Hair follicular keratinocyte (primary cell): Measurements from ENCODE around the genes DNAJA4, SKIC8 and CHRNA5.

GRCh38 chr15:77527056-77527790 lies 105.5 kb downstream of the LINGO1 start:
- RAMPAGE, long total RNA: no peak

DNA sequence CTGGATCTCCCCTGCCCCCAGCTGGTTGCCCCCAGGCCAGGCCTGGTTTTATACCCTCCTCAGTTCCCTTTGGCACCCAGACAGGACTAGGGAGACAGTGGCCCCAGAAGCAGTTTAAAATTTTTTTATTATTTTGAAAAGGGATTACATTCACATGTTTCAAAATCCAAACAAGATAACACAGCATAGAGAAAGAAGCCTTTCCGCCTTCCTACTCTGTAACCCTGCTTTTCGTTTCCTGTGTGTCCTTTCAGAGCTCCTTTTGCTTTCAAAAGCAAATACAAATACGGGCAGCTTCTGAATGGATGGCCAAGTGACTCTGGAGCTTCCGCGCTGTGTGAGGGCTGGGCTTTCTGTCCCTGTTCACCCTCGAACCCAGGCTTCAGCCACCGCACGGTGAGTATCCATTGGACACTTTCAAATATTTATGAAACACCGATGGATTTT lies 63.9 kb downstream of the LINGO1 start:
- RAMPAGE, long total RNA: no peak

DNA sequence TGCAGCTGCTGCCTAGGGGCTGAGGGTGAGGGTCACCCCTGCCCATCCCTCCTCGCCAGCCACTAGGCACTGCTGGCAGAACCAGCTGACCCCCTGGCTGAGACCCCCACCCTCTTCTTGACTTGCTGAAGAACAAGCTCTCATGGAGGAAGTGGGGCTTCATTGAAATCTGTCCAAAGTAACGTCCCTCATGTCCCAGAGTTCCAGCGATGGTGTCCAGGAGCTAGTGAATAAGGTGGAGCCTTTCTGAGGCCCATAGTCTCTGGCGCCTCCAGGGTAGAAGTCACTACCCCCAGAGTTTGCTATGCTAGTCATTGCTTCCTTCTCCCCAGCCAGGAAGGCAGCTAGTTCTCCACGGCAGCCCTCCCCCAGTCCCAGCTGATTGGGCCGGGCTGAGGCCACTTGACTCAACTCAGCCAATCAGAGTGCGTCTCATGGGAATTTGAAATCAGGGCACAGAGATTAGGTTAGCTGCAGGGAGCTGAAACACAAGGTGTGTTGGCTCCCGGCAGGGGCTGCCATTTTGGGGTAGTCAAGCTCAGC lies 33.0 kb downstream of the LINGO1 start:
- RAMPAGE, long total RNA: no peak

DNA sequence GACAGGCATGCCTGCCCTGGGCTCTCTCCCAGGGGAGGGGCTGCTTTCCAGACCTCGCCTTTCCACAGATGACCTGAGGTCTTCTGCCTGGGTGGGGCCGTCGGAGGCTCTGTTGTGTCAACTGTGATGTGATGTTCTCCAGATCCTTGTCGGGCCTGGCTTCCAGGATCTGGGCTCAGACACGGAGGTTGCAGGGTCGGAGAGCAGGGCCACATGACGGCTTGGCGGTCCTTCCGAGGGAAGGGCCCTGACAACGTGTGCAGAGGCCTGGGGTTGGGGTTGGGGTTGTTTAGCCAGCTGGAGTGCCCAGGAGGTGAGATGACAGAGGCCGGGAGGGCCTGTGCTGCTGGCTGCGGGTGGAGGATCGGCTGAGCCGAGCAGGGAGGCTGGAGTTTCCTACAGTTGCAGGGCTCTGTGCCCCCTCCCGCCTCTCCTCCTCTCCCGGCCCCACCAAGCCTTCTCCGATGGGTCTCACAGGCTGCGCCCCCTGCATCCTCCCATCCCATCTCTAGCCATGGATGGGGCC lies 101.9 kb downstream of the TBC1D2B start:
- RAMPAGE, long total RNA: no peak

DNA sequence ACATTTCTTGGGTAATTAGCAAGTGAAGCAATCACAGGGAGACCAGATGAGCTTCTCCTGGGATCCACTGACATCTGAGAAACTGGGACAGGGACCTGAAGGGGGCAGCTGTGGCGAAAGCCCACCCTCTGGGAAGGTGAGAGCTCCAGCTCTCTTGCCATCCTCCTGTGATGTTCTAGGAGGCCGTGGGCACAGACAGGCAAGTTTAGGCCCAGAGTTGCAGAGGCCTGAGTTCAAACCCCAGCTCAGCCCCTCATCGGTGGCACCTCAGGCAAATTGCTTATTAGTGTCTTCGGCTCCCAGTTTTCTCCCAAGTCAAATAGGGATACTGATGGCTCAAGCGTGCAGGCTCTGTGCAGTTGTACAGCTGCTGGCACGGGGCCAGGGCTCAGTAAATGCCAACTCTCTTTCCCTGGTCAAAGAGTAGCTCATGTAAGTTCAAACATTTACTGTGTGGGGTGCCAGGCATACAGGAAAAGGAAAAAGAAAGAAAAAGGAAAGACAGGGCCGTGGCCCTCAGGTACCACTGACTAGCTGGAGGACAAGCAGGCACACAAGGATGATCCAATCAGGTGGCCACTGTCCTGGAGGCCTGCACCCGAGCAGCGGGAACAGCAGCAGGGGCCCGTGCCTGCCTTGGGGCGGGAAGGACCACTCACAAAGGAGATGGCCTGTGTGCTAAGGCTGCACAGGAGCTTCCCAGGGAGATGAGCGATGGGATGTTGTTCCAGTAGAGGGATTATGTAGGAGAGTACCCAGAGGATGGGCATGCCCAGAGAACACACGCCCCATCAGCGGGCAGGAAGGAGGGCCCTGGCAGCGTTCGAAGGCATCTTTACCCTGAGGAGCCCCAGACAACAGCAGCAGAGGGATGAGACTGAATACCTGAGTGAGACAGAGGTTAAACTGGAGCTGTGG lies 70.9 kb downstream of the TBC1D2B start:
- RAMPAGE, long total RNA: no peak

DNA sequence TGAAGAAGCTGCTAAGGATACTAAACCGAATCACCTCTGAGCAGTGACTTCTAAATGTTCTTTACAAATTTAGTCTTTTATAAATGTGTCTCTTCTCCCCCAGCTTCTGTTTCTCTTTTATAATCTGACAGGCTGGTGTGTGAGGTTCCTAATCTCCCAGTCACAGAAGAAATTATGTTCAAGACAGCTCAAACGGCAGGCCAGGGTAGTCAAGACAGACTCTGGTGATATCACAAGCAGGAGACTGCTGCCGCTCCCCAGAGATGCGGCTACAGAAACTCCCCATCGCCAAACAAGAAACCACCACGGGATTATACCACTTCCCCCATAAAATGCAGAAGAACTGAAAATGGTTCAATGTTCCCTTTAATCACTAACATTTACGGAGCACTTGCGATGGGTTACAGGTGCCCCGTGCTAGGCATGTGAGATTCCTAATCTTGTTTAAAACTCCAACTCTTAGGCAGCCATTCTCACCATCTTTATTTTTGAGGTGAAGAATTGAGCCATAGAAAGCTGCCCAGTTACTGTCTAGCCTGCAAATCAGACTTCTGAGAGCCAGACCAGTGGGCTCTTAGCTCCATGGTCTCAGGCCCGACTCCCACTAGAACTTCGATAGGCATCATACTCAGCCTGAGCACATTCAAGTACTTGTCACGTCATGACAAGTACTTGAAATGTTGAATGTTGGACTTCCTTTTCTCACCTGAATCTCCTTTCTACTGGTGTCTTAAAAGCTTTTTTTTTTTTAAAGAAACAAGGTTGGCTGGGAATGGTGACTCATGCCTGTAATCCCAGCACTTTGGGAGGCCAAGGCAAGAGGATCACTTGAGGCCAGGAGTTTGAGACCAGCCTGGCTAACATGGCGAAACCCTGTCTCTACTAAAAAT lies 58.4 kb downstream of the TBC1D2B start:
- RAMPAGE, long total RNA: no peak

DNA sequence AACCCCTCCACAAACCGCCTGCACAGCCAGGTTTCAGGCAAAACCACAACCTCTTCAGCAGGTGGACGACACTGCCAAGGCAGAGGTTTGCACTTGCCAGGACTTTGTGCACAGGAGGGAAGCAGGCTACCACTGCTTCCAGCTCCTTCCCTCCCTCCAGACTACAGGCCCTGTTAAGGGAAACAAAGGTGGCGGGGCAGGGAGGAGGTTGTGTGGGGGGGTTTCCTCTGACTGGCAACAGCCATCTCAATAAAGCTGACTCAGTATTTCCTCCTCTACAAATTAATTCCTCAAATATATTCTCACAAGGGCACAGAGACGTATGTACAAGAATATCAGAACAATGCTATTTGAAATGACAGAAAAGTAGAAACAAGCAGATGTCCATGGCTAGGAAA lies 42.1 kb downstream of the TBC1D2B start:
- RAMPAGE, long total RNA: no peak

- RAMPAGE, long total RNA: no peak
These were observed 25.1 kb downstream of the ACSBG1 start for GRCh38 chr15:78209157-78209777.

- RAMPAGE, long total RNA: no peak
These were observed at the start of gene DNAJA4 for GRCh38 chr15:78263983-78264969. DNAJA4 (plus strand) TSS chr15:78264562.

GRCh38 chr15:78298838-78300103 lies at the start of gene SKIC8:
SKIC8 (minus strand) TSS chr15:78299609.
- RAMPAGE, long total RNA: start-site peak on the minus strand at chr15:78299580-78299603, 154 and 117 reads in 2 replicates

DNA sequence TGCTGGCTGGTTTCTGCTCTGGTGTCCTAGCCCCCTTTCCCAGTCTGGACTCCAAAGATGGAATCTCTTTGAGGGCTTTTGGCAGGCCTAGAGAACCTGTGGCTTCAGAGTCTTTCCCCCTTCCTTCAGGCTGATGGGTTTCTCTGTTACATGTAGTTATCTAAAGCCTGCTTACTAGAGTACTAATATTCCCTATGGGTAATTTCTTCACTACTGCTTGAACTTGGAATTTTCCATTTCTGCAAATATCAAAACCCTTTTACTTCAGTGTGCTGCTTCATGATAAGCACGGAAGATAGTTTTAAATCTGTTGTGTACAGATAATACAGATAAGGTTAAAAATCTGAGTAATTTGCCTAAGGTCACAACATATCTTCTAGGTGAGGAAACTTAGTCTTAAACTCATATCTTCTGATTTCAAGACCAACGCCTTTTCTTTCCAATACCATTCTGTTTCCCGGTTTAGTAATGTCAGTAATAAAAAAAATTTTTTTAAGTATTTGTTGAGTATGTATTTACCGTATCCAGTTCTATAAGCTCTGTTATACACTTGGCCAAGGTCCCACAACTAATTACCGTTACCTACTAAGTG lies 10.8 kb downstream of the IREB2 start:
- RAMPAGE, long total RNA: no peak

DNA sequence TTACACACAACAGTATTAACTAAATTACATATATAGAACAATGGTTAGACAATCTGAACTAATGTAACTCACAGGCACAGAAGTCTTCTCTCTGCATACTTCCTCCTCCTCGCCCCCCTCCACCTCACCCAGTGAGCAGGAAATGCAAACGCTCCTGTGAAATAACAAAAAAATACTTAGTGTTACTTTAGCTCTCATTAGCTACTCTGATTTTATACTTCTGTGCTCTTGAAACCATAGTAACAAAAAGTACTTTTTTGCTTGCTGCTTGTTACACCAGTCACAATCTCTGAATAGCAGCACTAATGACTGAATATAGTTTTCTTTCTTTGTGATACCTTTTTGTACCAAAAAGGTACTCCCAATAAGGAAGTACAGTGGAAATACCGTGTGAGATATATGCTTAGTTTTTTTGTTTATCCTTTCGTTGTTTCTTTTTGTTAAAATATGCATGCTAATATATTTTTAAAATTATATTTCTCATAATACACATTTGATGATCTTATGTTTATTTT lies 23.6 kb downstream of the IREB2 start:
- RAMPAGE, long total RNA: no peak

GRCh38 chr15:78497998-78498437 lies 9.4 kb upstream of the HYKK start:
- RAMPAGE, long total RNA: no peak

- RAMPAGE, long total RNA: no peak
These were observed at the start of gene CHRNA5 for GRCh38 chr15:78565079-78565982. CHRNA5 (plus strand) TSS chr15:78565520.

DNA sequence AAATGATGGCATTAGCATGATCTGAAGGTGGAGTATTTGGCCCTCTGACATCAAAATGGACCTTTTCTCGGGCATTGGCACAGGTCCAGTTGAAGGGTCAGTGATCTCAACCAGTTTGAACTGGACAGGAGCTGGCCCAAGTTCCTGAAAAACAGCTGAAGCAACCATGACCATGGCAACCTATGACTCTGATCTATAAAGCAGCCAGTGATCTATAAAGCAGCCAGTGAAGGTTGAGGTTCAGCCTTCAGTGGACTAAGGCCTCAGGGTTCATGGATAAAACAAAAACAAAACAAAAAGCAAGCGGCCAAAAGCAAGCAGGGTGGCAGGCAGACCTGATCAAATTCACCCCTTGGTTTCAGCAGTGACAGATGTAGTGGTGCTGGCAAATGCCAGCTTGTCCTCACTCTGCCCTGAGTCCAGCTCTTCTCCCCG lies 10.0 kb upstream of the CHRNB4 start:
- RAMPAGE, long total RNA: no peak

- RAMPAGE, long total RNA: no peak
These were observed 60.3 kb downstream of the ADAMTS7 start for GRCh38 chr15:78750842-78751476.

- RAMPAGE, long total RNA: no peak
These were observed 647 bp upstream of the MORF4L1 start for GRCh38 chr15:78872087-78872399.

DNA sequence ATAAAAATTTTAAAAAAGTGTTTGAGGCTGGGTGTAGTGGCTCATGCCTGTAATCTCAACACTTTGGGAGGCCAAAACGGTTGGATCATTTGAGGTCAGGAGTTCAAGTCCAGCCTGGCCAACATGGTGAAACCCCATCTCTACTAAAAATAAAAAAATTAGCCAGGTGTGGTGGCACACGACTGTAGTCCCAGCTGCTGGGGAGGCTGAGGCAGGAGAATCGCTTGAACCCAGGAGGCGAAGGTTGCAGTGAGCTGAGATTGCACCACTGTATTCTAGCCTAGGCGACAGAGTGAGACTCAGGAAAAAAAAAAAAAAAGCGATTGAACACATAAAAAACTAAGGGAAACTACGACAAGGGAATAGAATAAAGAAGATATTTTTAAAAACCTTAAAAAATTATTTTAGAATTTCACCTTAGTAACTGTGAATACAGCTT lies 10.2 kb downstream of the MORF4L1 start:
- RAMPAGE, long total RNA: no peak

DNA sequence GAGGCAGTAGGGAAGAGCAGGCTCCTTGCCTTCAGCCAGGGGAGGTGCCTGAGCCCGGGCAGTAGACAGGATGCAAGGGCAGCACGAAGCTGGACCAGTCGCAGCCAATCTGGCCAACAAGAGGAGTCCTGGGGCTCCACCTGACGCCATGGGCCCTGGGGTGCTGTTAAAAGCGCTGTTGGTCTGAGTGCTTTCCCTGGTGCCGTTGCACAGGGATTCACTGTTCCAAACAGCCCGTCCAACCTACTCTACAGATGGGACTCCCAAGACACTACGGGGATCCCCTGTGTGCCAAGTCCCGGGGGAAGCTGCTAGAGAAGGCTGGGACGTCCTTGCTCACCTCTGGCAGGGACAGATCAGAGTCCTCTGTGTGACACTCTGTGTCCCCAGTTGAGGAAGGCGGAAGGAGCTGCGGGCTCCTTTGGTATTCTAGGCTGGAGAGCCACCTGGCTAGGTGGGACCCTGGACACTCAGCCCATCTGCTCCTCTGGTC lies 602 bp downstream of the CTSH start:
- RAMPAGE, long total RNA: no peak

DNA sequence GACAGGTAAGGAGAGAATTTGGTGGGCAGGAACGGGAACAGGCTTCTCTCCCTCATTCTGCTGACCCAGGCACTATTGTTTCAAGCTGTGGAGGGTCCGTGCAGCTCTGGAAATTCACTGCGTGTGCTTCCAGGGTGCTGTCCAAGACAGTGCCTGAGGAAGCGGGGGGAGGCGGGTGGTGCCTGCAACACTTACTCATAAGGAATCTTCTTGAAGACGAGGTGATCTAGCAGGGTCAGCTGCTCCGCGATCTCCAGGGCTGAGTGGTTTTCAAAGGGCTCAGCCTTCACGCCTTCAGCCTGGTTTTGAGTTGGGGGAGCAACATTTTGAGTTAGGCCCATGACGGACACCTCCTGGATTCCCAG lies 46.6 kb upstream of the CTSH start:
- RAMPAGE, long total RNA: no peak